NALM6 (cell line): ENCODE measurements around a stretch of chr2.

DNA sequence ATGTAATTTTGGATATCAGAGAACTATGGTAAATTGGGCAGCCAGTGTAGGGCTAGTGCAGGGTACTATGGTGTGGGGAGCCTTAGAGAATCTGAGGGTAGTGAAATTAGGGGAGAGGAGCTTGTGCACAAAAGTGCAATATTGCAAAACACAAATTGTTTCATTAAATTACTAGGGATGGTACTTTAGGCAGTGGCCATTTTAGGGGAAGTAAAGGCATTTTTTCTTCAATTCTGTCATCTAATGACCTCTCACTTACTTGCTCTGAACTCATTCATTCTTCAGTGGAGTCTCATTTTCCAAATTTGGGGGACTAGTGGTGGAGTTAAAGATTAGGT, 33.9 kb downstream of the NCOA1 start:
- PRO-cap, result no peak

DNA sequence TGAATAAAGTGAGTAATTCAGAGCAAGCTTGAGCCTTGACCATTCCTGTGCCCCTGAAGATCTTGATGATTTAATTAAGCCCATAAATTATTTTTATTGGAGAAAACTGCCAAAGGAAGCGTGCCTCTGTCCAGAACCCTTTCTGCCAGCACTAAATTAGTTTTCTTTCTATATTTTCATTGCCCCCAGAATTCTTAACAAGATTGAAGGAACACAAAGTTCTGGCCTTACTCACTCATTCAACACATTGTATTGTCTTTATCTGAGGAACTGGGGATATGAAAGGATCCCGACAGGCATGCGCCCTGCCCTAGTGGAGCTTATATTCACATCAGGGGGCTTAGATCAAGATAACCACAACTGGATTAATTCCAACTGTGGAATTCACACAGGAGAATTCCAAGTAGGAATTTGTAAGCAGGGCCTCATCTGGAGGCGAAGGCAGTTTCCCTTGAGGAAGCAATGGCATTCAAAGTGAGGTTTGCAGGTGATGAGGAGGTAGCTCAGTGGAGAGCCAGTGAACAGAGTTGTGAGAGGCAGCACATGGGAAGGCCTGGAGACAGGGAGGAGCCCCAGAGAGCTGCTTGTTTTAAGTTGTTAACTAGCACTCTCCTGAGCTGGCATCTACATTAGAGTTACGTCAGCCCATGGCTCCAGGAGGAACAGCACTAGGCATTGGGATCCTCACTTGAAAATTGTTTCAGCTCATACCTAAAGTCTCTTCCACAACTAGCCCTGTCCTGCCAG, 21.1 kb downstream of the PTRHD1 start:
- PRO-cap, result no peak

DNA sequence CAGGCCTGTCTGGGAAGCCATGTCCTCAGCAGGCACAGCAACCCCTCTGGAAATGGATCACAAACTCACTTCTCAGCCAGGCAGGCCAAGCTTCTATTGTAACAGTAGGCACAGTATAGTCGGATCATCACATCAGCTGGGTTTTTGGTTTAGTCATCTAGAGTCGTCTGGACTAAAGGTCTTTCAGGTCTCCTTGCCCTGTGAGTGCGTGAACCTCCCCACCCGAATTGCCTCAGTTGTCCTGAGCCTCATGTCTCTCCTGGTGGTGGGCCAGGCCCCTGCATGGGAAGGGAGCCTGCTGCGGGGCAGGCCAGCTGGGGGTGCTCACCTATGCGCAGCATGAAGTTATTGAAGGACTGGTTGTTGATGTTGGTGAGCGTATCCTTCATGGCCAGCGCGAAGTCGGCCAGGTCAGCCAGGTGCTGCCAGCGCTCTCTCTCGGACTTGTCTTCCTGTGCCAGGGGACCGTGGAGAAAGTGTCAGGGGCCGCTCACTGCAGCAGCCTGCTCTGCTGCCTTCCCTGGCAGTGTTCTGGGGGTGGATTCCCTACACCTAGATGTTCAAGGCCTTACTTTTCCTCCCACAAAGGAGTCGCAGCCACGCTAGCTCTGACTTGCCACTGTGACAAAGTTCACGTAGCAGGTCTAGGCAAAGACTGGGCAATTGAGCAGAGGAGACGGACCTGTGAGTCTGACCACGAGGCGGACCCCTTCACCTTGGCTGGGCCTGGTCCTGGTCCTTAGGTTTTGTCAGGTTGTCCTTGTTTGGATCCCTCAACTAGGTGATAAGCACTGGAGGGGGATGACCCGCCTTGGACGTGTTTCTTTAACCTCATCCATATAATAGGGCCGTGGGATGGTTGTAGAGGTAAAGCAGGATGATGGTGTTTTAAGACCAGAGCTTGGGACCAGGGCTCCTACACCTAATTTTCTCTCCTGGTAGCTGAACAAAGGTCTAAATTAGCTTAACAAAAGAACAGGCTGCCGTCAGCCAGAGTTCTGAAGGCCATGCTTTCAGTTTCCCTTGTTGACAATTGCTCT, 28.3 kb downstream of the CENPO start:
- PRO-cap, result no peak

GRCh38 chr2:24827281-24828444, 34.4 kb downstream of the CENPO start:
- PRO-cap, result no peak

- PRO-cap, result no peak
These were observed 48.1 kb downstream of the ADCY3 start for GRCh38 chr2:24871889-24872460.

- PRO-cap, result no peak
These were observed 41.6 kb downstream of the ADCY3 start for GRCh38 chr2:24878323-24878940.

- PRO-cap, result no peak
These were observed 7.8 kb downstream of the ADCY3 start for GRCh38 chr2:24912195-24912718.

DNA sequence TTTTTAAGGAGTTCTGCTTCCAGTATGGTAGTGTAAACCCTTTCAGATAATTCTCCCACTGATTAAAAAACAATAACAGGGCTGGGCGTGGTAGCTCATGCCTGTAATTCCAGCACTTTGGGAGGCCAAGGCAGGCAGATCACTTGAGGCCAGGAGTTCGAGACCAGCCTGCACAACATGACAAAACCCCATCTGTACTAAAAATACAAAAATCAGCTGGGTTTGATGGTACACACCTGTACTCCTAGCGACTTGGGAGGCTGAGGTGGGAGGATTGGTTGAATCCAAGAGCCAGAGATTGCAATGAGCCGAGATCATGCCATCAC, 8.9 kb upstream of the DNAJC27 start:
- PRO-cap, result no peak

GRCh38 chr2:25230397-25231357, 62.3 kb upstream of the POMC start:
- PRO-cap, result no peak

DNA sequence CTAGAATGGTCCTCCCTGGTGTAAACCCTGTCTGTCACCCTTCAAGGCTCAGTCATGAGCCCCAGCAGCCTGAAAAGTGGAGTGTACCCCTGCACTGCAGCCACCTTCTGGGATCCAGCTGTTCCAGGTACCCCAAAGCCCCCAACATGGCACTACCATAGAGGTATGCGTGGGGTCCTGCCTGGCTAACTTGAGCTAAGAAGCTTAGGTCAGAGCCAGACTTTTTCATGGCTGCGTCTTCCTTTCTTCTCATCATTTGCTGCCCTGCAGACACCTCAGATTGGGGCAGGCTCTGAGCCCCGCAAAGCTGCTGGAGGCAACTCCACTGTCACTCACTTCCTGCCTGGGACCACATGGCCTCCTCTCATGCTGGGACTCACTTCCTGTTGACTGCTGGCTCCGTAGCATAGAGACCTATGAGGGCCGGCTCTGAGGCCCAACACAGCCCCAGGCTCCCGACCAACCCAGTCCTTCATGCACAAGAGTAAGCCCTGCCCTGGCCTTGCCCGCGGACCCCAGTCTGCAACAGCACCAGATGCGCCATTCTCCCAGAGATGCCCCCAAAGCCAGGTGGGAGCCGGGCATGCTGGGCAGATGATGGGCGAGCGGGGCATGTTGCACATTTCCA, 55.8 kb downstream of the DNMT3A start:
- PRO-cap, result bidirectional peak, plus-strand start at position 383 of the sequence, minus-strand start at position 341 of the sequence

DNA sequence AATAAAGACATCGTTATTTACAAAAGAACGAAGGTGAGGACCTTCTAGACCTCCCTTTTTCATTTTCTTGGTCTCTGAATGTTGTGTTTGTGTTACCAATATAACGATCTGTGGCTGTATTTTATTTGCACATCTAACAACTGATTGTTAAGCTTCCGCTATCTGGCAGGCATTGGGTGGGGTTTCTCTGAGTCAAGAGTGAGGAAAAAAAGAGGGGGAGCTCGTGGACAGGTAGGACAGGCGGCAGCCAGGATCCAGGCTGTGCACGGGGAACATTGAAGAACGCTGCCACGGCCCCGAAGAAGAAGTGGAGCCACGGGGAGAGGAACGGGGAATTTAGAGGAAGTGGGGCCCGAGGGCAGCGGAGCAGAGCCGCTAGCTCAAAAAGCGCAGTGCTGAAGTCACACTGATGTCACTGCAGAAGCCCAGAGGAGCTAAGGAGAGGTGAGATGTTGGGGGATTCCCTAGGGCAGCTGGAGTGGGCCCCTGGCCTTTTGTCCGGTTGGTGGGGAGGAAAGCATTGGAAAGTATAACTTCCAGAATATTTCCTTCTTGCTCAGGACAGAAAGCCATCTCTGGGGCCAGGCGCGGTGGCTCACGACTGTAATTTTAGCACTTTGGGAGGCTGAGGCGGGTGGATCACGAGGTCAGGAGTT, 20.9 kb upstream of the DNMT3A start:
- PRO-cap, result bidirectional peak, plus-strand start at position 409 of the sequence, minus-strand start at position 309 of the sequence

GRCh38 chr2:25419358-25419905, 77.7 kb upstream of the DNMT3A start:
- PRO-cap, result no peak

DNA sequence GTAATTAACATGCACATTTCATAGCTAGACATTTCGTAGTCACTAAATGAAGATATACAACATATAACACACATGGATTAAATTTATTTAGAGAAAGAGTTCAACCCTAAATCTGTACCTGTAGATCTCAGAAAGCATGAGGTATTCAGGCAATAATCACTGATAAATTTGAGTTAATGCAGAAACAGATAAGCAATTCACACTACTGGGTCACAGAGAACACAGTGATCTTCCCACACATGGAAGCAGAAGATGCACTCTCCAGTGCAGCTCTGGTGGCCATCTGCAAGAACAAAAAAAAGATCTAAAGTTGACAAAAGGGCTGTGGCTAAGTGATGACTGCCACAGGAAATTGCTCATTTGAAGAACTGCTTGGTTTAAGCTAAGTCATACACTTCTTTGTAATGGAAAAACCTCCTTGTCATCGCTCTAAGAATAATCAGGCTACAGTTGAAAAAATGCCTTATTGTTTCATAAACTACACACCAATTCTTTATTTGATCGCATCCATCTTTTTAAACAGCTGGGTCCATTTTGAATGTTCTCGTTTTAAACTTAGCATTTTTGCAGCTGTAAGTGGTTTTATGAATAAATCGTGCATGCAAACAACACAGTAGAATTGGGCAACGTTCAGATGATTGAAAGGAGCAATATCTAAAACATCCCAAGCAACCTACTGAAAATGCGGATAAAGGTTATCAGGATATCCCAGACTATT, 115.1 kb downstream of the DTNB start:
- PRO-cap, result no peak

DNA sequence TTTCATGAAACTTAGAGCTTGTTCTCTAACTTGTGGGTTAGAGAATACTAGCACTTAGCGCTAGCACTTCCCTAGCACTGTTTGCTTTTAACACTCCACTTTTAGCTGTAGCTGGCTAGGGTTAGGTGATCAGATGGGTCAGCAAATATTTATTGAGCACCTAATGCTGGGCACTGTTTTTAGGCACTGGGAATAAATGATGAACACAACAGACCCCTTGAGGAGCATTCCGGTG, 2.1 kb downstream of the RAB10 start:
- PRO-cap, result no peak

DNA sequence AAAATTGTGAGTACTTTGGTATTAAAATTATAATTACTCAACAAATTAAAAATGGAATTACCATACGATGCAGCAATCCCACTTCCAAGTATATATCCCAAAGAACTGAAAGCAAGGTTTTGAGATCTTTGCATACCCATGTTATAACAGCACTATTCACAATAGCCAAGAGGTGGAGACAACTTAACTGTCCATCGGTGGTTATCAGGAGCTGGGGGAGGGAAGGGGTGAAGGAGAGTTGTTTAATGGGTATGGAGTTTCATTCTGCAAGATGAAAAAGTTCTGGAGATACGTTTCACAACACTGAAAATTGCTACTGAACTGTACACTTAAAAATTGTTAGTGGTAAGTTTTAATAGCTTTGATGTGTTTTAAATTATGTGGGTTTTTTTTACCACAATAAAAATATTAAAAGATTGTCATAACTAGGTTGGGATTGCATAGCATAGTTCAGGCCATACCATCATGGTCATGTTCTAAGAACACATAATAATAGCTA, 25.7 kb downstream of the RAB10 start:
- PRO-cap, result no peak

- PRO-cap, result no peak
These were observed 32.2 kb downstream of the RAB10 start for GRCh38 chr2:26065890-26066643.

- PRO-cap, result no peak
These were observed 34.7 kb downstream of the RAB10 start for GRCh38 chr2:26068280-26069276.

- PRO-cap, result no peak
These were observed 38.9 kb downstream of the RAB10 start for GRCh38 chr2:26072731-26073187.

DNA sequence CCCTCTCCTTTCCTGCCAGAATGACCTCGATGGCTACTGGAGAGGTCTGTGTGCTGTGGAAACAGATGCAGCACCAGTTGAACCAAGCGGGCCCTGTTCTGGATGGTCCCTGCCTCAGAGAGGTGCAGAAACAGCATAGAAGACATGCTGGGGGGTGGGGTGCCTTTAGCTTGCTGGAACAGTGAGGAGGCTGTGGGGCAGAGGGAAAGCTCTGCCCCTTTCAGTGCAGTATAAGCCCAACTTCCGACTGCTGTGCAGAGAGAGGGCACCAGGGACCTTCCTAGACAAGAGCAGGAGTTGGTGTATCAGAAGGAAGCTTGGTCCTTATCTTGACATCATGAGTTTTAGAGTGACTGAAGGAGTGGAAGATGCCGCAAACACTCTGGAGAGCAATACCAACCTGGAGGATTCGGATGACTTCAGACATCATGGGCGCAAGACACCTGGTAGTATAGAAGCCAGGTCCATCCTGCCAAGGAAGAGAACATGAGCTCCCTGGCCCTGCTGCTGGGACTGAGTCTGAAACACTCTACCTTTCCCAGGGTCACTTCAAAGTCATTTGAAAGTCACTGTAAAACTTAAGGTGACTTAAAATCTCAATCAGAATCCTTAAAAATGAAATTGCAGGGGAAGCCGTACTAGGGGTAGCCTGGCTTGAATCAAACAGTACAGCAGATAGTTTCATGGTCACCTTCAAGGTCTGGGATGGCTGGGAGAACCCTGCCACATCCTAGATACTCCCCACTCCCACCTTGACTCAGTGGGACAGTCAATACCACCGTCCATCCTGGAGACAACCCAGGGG, 21.5 kb downstream of the GAREM2 start:
- PRO-cap, result no peak

DNA sequence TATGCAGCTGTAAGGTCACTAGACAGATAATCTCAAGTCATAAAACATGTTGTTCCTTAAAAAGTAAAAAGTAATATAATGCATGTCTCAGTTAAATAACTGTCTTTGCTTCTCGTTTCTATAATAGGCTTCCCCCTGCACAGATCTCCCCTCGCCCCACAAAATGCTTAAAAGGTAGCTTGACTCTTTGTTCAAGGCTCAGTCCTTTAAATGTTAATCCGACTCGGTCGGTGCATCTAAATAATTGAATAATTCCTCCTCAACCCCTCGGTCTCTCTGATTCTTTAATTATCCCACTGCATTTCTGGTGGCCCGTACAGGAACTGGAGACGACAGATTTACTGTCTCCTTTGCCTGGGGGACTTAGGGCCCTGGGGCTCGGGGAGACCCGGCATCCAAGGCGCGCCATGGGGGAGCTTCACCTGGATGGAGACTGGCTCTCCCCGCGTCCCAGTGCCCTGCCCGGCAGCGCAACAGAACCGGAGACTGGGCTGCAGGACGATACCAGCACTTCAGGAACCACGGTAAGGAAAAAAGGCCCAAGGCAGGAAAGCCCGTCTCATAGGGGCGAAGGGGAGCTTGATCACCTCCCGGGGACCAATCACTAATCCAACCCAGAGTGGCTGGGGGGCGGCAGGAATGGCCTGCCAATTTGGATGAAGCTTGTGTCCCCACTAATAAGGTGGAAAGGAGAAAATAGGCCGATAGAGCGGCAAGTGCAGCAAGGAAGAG, 47.7 kb upstream of the SELENOI start:
- PRO-cap, result no peak